HGPS cell (cell line): ENCODE results near the gene HOXA9.

- RRBS = 69% methylated on average over 3 of the region's 10 CpGs
Measured at GRCh38 chr7:27155387-27155810, 1.1 kb downstream of the HOXA7 start.

DNA sequence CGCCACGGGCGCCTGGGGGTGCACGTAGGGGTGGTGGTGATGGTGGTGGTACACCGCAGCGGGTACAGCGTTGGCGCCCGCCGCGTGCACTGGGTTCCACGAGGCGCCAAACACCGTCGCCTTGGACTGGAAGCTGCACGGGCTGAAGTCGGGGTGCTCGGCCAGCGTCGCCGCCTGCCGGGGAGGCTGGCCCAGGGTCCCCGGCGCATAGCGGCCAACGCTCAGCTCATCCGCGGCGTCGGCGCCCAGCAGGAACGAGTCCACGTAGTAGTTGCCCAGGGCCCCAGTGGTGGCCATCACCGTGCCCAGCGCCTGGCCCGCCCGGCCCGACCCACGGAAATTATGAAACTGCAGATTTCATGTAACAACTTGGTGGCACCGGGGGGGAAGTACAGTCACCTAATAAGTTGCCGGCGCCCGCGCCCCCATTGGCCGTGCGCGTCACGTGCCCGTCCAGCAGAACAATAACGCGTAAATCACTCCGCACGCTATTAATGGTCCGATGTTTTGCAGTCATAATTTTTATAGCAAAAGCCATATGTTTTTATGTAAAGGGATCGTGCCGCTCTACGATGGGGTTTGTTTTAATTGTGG, at the start of gene HOXA9:
Gene HOXA9 (minus strand): TSS at position 377 of the 594 bp plus-strand sequence.
- RRBS = 1% methylated on average over 9 of the region's 57 CpGs

- RRBS = 11% methylated on average over 2 of the region's 13 CpGs
Measured at GRCh38 chr7:27170232-27170750, 3.8 kb downstream of the HOXA10 start.

- RRBS = 56% methylated on average over 14 of the region's 60 CpGs
Measured at GRCh38 chr7:27188143-27189203, 3.4 kb upstream of the HOXA11 start.

- RRBS = 15% methylated on average over 24 of the region's 73 CpGs
Measured at GRCh38 chr7:27204812-27205816, 5.2 kb upstream of the HOXA13 start.

- RRBS = no CpG with 5 or more reads among the region's 13 CpGs
Measured at GRCh38 chr7:27361337-27362069, 118.9 kb downstream of the EVX1 start.

DNA sequence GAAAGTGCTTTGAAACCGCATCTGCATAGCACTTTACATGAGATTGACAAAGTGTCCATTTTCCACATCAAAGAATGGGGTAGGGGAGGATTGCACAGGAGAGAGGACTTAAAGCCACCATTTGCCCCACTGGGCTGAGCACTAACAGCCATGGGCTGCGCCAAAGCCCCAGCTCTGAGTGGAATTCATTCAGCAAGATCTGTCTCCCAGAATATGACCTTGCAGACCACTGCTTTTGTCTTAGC, 149.9 kb downstream of the HIBADH start:
- RRBS = no CpG with 5 or more reads among the region's 2 CpGs

DNA sequence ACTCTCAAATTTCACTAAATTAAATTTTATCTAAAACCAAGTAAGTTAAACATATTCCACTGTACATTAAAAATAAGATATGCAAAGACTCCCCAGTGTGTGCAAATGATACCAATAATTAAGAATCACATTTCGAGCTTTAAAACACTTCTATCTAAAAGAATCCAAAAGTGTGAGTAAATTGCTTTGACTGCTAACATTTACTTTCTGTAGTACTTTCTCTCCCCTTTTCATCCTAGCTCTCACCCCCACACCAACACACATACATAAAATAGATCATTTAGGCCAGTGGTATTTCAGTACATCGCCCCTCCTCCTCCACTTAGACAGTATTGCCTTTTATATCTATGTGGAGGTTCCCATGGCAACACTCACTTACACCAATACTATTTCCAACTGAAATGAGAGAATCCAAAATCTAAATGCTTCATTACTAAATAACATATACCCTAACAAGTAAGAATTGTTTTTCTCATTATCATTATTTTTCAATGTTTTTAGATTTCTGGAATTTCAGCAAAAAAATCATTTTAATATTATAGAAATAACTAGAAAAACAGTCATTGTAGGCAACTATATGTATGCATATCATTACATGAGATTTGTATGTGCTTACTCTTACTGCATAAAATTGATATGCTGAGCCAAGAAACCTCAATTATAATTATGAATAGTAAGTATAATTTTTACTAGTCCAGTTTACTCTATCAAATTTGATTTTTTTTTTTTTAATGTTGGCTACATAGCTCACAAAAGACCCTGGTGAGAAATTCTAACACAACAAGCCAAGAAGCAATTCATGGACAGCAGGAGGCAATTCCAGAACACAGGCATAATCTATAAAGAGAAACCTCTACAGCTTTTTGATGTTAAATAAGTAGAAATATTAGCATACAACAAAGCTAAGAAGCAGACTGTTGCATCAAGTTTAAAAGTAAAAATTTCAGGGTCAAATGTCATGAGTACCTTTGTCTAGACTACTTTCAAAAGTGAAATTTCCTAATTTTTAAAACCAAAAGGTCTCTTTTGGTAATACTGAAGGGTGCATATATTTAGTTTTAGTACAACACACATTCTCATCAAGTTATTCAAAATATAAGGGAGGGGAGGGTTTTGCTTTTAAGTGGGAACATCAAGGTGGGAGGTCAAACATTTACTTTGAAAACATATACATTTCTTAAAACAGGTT, 58.6 kb downstream of the HIBADH start:
- RRBS = no CpG with 5 or more reads among the region's 2 CpGs

DNA sequence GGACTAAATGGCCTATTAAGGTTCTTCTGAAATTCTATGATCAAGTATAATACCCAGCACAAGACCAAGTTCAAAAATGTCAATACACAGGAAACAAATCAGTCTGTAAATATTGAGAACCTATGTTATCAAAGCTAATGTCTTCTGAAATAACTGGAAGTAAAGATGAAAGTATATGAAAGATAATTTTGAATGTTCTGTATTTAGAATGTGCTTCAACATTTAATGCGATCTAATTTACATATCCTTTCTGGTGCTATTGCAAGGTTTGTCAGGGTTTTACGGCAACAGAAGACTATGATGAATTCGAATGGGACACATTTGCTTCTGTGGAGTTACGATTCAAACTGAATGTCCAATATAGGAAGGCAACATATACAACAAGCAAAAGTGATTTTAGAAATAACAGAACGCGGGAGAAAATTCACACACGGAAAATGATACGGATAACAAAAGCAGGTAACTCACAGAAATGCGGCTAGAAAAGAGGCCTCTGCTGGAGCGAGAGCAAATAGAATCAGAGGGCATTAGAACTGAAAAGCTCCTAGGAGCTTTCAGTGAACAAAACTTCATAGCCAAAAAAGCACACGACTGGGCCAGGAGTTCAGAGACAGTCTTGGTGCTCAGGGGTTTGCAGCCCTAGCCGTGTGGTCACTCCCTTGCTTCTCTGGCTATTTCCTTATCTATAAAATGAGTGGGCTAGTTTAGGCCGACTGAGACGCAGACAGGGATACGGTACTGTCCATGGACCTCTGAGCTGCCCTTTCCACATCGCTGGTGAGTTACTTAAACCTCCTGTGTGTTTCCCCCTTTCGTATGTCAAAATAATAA, 655 bp upstream of the TAX1BP1 start:
- RRBS = no CpG with 5 or more reads among the region's 17 CpGs

DNA sequence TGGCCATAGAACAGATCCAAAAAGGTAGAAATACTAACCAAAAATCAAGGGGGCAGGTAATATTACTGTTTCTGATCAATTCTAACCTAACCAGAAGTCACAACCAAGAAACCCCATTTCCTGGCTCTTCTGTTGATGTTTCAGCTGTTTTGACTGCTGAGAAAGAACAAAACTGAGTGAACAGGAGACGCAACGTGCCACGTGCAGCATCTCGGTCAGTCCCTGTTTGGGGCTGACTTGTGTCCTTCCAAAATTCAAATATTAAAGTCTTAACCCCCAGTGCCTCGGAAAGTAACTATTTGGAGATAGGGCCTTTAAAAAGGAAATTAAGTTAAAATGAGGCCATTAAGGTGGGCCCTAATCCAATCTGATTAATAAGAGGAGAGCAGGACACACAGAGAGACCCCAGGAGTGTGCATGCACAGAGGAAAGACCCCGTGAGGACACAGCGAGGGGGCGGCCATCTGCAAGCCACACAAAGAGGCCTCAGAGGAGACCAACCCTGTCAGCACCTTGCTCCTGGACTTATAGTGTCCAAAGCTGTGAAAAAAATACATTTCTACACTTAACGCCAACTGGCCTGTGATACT, 56.7 kb downstream of the JAZF1 start:
- RRBS = no CpG with 5 or more reads among the region's 9 CpGs

- RRBS = 2% methylated on average over 54 of the region's 107 CpGs
Measured at GRCh38 chr7:28179285-28180142, 1.1 kb downstream of the JAZF1 start.

- RRBS = no CpG with 5 or more reads among the region's 9 CpGs
Measured at GRCh38 chr7:28237144-28237728, 56.6 kb upstream of the JAZF1 start.

DNA sequence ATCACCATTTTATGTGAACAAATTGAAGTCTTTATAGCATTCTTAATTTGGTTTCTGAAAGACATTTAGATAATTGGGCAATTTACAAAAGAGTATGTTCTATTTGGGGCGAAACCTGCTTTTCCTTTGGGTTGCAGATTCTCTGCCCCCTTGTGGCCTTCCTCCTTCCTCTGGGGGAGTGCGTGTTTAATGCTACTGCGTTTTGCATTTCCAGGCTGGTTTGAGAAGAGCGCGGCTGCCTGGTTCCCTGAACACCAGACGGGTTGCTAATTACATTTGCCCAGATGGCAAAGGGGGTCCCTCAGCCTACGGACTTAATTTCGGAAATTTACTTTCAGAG, 91.8 kb upstream of the JAZF1 start:
- RRBS = no CpG with 5 or more reads among the region's 8 CpGs

DNA sequence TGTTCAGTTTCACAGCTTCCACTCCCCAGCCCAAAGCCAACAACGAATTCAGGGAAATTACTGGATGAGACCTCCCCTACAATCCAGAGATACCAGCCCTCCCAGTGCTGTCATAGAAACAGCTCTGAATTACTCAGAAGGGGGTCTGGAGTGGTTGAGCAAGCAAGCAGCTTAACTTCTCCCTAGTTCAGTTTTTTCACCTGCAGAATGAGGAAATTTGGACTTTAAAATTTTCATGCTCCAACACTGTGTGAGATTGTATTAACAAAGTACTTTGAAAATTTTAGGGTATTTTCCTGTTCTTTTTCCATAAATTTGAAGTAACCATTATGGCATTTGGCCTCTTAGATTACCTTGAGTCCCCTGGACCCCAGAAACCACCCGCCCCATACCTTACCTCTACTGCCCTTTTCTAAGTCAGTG, 260.3 kb downstream of the CREB5 start:
- RRBS = no CpG with 5 or more reads among the region's 2 CpGs

DNA sequence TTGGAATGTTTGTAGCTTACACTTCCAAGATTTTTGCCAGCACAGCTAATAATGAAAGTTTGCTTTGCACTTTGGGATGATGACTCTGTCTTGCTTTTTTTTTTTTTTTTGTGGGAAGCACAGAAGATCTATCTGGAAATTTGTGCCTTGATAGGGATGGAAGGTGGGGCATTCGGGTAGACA, 225.6 kb downstream of the TRIL start:
- RRBS = no CpG with 5 or more reads among the region's 1 CpG

DNA sequence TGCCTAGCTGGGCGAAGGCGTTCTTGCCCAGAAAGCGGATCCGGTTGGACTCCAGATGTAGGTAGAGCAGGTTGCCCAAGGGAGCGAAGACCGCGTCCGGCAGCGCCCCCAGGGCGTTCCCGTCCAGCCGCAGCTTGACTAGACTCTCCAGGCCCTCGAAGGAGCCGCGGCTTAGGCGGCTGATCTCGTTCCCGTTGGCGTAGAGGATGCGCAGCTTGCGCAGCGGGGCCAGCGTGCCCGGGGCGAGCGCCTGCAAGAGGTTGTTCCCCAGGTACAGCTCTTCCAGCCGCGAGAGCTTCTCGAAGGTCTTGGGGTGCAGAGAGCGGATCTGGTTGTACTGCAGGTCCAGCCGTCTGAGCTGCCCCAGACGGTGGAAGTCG, 703 bp downstream of the TRIL start:
- RRBS = 11% methylated on average over 5 of the region's 33 CpGs

- RRBS = no CpG with 5 or more reads among the region's 9 CpGs
Measured at GRCh38 chr7:29091096-29091571, 55.2 kb downstream of the CPVL start.

GRCh38 chr7:29111754-29112301, 34.5 kb downstream of the CPVL start:
- RRBS = no CpG with 5 or more reads among the region's 5 CpGs

- RRBS = no CpG with 5 or more reads among the region's 9 CpGs
Measured at GRCh38 chr7:29209330-29210479, 15.1 kb downstream of the CHN2 start.

- RRBS = no CpG with 5 or more reads among the region's 11 CpGs
Measured at GRCh38 chr7:29282846-29283390, 88.3 kb downstream of the CHN2 start.